ENCODE measurements around the genes SLC44A3 and SLC35A3.

DNA sequence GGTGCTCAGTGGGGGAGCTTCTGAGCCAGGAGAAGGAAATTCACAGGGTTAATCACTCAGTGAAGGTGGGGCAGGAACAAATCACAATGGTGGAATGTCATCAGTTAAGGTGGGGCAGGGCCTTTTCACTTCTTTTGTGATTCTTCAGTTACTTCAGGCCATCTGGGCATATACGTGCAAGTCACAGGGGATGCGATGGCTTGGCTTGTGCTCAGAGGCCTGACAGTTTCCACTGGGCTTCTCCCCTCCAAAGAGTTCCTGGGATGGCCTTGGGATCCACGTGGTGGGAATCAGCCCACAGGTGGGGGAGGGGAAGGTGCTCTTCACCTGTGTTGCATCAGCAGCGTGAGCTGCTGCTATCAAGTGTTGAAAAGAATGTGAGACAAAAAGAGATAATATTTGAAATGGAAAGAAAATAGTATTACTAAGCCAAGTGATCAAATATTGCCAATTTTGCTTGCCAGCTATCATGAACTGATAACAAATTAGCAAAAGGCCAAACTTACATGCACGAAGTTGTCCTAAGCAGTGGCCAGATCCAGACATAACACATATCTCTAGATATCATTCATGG is 116.2 kb upstream of the F3 start:
- PRO-cap, result no peak

GRCh38 chr1:94707246-94707994 is 112.7 kb upstream of the SLC44A3 start:
- PRO-cap, result no peak

DNA sequence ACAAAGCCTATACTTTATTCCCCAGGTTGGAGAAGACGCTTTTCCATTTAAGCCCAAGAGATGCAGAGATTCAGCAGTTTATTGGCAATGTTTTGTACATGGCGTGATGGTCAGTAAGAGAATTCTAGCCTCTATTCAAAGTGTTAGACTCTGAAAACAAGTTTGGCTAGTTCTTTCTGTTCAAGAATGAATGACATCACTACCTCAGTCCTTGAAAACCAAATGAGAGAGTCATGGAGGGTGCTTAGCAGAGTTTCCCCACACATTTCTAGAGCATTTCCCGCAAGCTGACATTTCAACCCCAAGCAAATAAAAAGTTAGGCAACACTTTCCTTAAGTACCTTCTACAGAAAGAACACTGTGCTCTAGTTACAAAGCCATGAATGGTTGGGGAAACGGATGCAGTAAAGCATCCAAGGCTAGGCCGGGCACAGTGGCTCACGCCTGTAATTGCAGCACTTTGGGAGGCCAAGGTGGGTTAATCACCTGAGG is 48.0 kb upstream of the SLC44A3 start:
- PRO-cap, result no peak

DNA sequence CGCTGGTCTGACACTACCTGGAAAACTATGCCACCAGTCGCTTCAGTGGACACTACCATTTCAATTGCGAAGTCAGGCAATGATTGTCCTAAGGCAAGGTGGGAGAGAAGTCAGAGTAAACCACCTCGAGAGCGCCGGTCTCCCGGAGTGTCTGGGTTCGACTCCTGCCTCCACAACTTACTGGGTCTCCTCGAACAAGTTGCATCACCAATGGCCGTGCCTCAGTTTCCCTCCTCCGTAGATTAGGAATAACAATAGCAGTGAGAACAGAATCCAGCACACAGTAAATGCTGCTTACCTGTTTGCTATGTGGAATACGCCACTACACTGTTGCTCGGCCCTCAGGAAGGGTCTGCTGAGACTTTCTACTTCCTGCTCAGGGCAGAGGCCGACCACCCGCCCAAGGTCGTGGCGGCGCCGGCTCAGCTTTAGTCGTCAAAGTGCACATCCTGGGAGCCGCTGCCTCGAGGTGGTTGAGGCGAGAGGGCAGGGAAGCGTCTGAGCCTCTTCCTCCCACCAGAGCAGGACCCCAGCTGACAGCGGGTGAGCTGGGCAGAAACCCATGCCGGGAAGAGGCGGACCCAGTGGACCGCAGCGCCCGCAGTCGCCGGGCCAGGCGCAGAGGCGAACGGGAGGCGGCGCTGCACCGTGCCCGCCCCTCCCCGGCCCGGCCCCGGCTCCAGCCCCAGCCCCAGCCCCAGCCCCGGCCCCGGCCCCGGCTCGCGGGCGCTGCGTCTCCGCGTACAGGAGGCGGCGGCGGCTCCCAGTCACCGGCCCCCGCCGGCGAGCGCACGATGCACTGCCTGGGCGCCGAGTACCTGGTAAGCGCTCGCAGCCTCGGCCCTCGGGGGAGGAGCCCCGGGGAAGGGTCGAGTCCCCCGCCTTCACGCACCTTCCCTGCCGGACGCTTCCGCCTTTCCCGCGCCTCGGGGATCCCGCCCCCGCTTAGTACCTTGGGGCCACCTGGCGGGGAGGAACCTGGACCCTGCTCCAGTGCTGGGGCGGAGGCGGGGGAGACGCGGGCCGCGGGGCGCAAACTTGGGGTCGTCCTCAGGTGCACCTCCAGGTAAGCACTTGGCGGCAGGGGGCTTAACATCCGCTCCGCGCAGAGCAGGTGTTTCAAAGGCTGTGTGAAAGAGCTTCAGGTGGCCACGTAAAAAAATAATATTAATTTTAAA is at the start of gene SLC44A3:
TSS of gene SLC44A3 (plus strand) at position 700 of the 1,178 bp plus-strand sequence.
- PRO-cap, result bidirectional peak, plus-strand start at position 621 of the sequence, minus-strand start at position 500 of the sequence; bidirectional peak, plus-strand start at position 993 of the sequence, minus-strand start at position 820 of the sequence

DNA sequence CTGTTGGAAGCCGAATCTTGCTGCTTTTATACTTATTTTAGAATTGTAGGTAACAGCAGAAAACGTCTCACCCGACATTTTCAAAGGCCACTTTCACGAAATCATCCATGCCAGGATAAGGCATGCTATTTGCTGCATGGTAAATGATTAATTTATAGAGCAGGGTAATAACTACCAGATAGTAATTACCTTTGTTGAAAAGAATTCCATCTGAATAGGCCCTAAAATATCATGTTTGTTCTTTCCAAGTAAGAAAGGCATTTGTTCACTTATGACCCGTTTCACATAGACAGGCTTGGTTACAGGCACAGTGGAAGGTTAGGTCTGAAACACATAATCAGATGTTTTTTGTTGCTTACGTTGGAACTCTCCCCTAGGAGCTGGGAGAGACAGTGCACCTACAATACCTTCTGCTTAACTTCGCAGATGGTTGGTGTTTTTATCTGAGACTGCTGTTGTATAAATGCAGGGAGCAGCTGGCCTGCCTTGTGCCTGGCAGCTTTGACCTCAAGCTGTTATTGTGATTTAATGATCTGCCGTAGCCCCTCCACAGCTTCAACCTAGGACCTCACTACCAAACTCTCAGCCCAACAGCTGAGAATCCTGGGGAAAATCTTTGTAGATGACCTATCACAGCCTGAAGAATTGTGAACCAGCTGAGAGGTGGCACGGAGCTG is 1.6 kb downstream of the SLC44A3 start:
- PRO-cap, result no peak

GRCh38 chr1:95240392-95240846 is 6.4 kb downstream of the RWDD3 start:
- PRO-cap, result no peak

- PRO-cap, result unidirectional peak, plus-strand start at chr1:96538588
Measured at GRCh38 chr1:96538027-96538707, 183.4 kb upstream of the PTBP2 start.

- PRO-cap, result no peak
Measured at GRCh38 chr1:97130543-97131047, 409.0 kb downstream of the PTBP2 start.

GRCh38 chr1:97873017-97873486 is 47.8 kb downstream of the DPYD start:
- PRO-cap, result no peak

- PRO-cap, result no peak
Measured at GRCh38 chr1:98034325-98034958, 113.6 kb upstream of the DPYD start.

DNA sequence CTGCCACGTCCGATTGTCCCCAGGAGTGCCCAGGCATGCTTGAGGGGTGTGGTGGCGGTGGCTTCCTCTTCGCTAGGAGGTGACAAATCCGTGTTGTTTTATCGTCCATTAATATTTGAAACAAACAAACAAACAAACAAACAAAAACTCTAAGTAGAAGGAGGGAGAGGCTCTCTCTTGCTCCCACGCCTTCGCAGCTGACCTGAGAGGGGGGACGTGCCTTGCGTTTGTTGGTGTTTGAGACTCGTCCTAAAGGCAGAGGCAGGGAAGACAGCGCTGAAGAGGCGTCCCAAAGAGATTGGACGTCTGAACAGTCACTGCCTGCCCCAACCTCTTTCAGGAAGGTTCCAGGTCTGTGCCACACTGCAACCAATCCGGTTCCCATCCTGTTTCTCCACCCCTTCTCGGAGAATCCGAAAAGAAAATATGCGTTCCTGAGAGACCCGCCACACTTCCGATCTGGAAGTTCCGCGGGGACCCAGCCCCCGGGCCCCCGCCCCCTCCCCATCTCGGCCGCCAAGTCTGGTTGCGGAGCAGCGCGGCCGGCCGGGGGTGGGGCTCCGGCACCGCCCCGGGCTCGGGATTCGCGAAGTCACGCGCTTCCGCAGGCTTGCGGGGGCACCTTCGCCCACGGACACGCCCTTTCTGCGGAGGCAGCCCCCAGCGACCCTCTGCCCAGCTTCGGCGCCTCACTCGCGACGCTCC is 124.3 kb upstream of the DPYD start:
- PRO-cap, result no peak

DNA sequence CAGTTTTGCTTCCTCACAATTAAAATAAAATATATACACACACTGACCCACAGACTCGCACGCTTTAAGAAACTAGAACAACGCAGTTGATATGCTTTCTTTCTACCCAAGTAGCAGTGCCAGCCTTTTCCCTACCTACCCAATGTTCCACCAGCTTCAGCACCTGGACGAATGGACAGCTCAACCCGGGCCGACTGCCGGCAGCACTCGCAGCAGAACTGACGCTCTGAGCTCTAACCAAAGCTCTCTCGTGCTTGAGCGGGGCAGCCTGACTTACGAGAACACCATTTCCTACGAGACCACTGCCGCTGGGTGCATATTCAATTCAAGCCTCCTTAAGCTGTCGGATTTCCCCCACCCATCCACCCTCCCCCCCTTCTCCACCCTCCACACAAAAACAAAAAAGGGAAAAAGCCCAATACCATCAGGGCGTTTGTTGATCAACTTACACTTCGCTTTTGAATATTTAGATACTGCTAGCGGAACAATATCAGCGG is 127.4 kb upstream of the DPYD start:
- PRO-cap, result no peak

DNA sequence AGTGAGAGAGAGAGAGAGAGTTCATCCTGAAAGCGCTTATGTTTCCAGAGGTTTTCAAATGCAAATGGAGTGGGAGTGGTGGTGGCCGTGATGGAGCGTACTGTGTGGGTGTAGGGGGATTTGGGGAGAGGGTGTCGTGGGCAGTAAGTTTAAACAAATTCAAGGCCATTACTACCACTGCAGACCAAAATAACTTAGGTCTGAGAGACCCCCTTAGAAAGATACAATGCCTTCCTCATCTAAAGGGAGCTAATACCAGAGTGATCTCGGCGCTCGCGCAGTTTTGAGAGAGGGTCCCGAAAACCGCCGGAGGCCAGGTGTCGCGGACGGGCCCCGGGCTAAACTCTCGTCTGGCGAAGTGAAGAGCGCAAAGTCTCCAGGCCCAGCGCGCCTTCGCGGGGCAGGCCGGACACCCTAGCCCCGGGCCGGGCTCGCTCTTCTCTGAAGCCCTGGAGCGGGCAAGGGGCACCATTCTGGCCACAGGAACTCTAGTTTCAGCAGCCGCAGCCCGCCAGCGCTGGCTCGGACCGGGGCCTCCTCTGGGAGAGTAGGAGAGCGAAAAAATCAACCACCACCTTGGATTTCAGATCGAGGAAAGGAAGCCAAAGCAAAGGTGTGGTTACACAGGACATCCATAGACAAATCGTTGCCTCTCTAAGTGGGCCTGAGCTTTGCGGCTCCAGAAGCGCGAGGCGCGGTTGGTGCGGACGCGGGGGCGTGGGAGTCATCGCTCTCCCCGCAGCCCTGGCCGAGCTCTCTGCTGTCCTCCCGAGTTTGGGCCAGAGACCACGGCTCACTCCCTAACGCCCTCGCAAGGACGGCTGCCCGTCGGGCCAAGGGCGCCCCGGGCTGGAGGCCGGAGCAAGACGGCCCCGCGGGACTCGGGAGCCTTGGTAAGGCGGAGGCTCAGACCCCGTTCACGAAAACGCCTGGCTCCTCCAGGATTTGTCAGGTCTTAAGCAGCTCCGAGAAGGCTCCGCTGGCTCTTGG is 132.6 kb upstream of the DPYD start:
- PRO-cap, result no peak

DNA sequence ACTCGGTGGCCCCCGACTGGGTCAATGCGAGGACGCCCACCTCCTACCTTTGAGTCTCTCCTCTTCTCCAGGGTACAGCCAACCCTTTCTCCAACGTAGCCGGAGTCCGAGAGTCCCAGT is 255 bp upstream of the SNX7 start:
- PRO-cap, result no peak

GRCh38 chr1:99659597-99660278 is 13.8 kb downstream of the PALMD start:
- PRO-cap, result no peak

DNA sequence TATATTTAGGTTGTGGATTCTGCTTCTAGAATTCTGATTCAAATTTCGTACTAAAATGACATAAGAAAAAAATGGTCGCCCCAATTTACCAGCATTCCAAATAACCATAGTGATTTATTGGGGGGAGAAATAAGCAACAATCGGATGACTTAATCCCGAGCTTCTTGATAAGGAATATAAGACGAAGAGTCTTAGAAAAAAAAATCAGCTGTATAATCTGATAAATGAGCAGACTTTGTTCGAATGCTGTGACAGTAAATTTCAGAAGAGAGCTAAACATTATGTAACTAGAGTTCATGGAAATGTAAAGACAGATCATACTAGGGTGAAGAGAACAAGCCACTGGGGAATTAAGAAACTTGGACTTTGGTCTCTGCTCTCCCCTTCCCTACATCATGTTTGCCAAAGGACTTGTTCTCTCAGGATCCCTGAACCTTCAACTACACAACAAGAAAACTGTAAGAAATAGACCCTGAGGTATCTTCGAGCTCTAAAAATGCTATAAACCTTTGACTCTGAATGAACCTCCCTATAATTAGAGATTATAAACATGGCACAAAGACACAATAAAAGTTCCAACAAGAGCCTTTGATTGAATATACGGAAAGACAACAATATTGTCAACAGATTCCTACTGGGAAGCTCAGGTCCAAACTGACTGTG is 27.6 kb downstream of the FRRS1 start:
- PRO-cap, result no peak

- PRO-cap, result no peak
Measured at GRCh38 chr1:99765962-99766222, 543 bp downstream of the FRRS1 start.

- PRO-cap, result no peak
Measured at GRCh38 chr1:99900449-99901030, 50.4 kb downstream of the AGL start.

DNA sequence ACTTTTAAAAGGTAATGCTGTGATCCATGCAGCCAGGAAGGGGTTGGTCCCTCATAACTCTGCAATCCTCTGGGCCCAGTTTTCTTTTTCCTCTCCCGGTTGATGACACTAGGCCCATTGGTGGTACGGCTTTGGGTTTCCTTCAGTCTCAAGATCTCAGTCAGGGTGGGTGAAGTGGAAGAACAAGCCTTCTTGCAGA is 544 bp upstream of the SLC35A3 start:
- PRO-cap, result no peak

DNA sequence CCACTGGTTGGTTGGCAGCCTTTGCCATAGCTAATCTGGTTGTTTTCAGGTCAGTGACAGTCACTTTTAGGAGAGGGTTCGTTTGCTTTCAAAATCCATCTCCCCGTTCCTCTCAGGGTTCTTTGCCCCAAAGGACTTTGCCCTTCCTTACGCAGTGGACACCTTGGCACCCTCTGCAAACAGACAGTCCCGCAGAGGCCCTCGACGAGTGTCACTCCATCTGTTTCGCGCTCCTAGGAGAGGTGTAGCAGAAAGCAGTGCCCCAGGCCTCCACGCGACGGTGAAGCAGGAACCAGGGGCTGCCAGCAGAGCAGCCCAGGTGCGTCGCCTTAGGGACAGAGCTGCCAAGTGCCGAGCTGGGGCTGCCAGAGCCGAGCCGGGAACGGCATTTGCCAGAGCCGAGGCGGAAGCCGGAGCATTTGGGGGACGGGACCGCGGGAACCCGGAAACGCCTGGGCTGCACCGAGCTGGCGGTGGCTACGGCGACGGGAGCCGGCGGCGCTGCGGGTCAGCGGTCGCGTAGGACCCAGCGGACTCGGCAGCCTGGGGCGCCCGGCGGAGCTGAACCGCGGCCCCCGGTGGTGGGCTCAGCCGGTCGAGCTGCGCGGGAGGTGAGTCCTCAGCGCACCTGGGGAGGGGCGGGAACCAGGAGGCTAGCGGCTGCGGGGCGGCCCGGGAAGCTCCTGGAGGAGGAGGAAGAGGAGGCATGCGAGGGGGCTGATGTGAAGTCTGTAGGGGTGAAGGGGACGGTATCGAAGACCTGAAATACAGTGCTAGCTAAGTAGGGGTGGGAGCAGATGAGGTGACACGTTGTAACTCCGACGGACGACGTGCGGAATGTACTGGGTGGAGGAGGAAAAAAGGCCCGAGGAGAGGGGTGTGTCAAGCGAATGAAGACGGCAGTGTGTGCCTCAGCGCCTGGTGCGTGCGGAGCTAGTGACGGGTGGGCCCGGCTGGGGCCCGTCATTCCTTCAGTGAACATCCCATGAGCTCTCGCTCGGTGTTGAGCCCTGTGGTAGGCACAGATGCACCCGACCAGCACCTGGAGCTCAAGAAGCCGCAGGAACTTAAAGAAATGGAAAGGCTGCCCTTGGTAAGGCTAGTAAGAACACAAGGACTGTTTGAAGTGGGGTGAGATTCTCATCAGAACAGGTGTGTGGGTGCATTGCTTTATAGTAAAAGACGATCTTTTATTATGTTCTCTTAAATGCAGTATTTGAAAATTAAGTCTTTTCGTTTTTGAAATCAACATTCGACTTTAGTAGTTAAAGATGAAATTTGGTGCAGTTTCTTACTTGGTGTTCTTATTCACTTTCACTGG is at the start of gene SLC35A3:
TSS of gene SLC35A3 (plus strand) at position 445 of the 1,321 bp plus-strand sequence.
- PRO-cap, result bidirectional peak, plus-strand start at position 462 of the sequence, minus-strand start at position 384 of the sequence; bidirectional peak, plus-strand start at position 966 of the sequence, minus-strand start at position 976 of the sequence